Islet of Langerhans (tissue), 1 donor: ENCODE measurements around a stretch of chr10.

DNA sequence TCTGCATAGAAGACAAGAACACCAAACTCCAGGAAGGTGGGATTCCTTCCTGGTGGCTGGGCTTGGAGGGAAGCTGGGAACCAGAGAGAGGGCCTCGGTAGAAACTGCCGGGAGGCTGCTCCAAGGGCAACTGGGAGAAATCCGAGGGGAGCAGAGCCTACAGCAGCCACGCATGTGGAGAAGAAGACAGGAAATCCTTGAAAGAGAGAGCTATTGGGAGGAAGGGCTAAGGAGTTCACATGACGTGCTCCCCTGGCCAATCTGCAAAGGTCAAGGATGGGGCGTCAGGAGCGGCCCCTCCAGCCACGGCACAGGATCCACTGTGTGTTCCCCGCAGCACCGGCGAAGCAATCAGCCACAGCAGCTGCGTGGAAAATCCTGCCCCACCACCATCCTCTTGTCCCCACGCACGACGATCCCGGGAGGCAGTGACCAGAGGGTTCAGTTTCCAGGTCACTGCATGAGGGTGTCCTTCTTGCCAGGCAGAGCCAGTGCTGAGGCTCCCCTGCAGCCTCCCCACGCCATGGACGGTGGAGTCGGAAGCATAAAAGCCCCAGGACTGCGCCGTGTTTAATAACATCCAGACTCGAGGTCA is 8.7 kb upstream of the PPP2R2D start:
- RRBS = no CpG with 5 or more reads among the region's 22 CpGs

- RRBS = no CpG with 5 or more reads among the region's 12 CpGs
These were observed 38.6 kb downstream of the PPP2R2D start for GRCh38 chr10:131939491-131939801.

DNA sequence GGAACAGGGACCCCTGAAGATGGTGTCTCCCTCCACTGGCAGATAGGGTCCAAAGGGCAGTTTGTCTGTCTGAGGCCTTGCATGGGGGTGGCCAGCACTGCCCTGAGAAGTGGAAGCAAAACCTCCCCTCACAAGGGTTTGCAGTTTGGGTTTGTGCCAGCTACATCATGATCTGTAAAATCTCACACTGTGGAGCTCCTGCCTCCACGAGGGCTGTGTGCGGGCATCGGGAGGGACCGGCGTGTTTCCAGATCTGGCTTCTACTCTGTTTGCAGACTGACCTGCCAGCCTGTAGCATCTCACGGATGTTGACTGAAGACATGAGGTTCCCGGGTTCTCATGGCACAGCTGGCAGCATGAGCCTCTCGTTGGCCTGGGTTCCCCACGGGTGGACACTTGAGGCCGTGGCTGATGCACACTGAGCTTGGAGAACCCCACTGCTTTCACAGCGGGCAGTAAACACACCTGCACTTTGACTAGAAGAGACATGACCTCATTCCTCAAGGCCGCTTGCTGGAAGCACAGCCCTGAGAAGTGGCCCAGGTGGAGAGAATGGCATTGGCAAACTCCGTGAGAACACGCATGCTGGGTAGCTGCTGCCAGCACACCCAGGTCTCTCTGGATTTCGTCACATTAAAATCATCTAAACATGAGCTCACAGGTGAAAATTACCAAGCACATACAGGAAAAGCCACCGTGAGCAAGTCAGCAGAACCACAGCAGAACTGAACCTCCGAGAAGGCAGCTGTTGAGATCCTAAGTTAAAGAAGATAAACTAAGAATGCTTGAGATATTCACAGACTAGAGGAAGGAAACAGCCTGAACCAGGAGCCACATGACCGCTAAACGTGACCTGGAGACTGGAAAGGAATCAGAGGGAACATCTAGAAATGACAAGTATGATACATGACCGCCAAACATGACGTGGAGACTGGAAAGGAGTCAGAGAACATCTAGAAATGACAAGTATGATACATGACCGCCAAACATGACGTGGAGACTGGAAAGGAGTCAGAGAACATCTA is 32.6 kb downstream of the BNIP3 start:
- RRBS = 80% methylated on average over 4 of the region's 23 CpGs

- RRBS = 5% methylated on average over 14 of the region's 37 CpGs
These were observed 504 bp downstream of the BNIP3 start for GRCh38 chr10:131981176-131981661.

DNA sequence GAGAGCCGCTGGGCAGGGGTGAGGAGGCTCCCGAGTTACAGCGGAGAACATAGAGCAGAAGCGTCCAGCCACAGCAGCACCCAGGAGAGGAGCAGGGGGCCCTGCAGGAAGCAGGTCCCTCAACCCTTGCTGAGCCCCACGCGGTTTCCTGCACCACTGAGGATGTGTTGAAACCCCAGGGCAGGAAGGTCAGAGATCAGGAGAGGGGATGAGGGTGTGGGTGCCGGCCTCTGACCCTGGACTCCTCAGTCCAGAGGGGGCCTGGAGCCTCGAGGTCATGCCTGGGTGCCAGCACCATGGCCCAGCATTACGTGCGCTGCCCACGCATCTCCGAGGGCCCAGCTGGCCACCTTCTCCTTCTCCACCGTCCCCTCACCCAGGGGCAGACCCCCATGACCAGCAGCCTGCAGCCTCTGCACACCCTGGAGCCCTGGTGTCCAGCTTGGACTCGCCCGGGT is 52.2 kb downstream of the STK32C start:
- RRBS = no CpG with 5 or more reads among the region's 15 CpGs

DNA sequence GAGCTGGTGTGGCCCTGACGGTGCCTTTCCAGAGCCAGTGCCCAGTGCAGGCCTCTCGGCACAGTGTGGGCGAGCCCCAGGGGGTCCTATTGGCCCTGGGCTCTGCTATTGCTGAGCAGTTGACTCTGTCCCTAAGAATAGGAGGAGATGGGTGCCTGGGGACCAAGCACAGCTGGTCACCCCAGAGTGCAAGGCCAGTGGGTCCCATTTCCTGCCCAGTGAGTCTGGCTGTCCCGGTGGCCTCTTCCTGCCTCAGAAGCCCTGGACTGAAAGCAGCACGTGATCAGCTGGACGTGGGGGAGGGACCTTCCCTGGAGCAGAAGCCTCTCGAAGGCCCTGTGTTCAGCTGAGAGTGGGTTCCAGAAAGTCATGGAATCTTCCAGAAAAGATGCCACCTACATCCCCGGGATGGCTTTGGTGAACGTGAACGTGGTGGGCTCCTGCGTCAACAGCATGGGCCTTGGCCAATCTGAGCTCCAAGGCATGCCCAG is 42.0 kb downstream of the PWWP2B start:
- RRBS = no CpG with 5 or more reads among the region's 11 CpGs

- RRBS = 46% methylated on average over 8 of the region's 29 CpGs
These were observed 51.5 kb downstream of the PWWP2B start for GRCh38 chr10:132448203-132449133.

GRCh38 chr10:132459440-132460217 is 62.6 kb downstream of the PWWP2B start:
- RRBS = no CpG with 5 or more reads among the region's 24 CpGs

DNA sequence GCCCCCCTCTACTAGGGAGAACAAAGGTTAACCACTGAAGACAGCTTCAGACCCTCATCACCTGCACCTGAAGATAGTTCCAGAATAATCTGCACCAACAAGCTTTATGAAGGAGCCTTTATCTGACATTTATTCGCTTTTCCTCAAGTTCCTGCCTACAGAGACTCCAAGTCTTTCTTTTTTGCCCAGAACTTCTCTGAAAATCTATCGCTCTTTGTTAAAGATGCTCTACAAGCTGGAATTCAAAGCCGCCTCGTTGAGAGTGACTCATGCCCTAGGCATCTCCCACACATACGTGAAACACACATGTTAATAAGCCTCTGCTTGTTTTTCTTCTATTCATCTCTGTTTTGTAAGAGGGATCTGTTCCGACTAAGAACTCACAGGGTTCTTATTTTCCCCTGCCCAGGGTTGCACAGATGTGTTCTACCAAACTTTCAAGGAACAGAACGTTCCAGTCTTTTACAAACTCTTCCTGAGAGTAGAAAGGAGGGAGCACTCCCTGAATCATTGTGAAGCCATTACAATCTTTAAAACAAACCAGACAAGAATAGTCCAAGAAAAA is 55.6 kb upstream of the INPP5A start:
- RRBS = no CpG with 5 or more reads among the region's 7 CpGs

DNA sequence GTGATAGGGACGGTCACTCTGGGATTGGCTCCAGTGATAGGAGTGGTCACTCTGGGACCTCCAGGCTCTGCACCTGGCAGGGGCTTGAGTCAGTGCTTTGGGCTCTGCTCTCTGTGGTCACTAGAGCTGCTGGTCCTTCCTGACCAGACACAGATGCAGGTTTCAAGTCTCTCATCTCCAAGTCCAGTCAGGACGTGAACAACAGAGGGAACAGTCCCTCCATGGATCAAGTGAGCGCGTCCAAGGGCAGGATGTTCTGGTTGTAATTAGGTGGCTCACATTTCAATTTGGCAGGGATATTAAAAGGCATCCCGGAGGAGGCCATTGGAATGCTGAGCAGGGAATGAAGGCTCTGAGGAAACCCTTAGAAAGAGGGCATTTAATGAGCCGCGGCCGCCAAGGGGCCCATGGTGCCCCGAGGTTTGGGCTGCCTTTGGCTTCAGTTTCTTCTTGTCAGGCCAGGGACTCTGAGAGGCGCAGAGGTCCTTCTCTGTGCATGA is 30.9 kb upstream of the INPP5A start:
- RRBS = no CpG with 5 or more reads among the region's 10 CpGs

DNA sequence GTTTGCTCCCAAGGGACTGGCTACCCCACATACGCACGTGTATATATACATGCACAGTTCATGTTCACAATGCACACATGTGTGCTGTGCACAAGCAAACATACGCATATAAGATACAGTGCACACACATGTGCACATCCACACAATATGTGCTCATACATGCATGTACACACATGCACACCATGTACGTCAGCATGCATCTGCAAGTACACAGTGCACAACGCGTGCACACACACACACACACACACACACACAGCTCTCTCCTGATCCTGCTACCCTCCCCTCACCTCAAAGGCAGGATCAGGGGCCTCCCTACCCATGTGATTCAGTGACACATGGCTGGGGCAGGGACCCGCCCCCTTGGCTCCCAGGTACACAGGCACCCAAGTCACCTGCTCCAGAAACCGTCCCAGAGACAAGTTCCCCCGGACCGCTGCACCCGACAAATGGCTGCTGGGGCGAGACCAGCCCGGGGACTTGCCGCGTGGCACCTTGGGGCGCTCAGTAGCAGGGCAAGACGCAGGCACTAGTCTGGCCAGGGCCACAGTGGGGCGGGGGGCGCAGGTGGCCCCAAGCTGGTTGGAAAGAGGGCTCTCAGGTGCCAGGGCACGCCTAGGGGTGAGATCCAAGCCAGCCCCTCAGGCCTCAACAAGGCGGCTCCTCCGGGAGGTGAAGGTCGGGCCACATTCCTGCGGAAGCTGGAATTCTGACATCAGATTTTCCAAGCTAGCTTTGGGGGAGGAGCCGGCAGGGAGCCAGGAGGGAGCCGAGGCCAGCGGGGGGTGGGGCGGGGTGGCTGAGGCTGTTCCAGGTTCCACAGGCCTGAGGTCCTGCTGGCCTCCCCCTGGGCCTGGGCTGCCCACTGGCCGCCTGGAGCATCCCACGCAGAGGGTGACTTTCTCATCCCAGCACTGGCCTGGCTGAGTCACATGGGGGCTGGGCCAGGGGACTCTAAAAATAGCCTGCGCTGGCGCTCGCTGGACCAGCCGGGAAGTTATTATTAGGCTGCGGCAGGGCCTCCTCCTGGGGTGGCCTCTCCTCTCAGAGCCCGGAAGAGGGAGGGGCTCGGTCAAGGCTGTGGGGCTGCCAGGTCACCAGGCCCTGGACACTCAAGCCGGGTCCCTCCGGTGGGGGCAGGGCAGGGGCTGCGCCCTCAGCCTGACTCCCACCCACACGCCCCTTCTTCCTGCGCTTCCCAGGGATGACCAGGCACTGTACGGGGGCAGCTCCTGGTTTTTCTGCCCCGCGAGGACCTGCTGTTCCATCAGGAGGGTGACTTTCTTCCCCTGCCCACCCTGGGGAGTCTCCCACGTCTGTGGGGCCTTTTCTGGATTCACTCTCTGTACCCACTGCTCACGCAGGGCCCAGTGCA is 20.6 kb upstream of the INPP5A start:
- RRBS = 28% methylated on average over 14 of the region's 47 CpGs

DNA sequence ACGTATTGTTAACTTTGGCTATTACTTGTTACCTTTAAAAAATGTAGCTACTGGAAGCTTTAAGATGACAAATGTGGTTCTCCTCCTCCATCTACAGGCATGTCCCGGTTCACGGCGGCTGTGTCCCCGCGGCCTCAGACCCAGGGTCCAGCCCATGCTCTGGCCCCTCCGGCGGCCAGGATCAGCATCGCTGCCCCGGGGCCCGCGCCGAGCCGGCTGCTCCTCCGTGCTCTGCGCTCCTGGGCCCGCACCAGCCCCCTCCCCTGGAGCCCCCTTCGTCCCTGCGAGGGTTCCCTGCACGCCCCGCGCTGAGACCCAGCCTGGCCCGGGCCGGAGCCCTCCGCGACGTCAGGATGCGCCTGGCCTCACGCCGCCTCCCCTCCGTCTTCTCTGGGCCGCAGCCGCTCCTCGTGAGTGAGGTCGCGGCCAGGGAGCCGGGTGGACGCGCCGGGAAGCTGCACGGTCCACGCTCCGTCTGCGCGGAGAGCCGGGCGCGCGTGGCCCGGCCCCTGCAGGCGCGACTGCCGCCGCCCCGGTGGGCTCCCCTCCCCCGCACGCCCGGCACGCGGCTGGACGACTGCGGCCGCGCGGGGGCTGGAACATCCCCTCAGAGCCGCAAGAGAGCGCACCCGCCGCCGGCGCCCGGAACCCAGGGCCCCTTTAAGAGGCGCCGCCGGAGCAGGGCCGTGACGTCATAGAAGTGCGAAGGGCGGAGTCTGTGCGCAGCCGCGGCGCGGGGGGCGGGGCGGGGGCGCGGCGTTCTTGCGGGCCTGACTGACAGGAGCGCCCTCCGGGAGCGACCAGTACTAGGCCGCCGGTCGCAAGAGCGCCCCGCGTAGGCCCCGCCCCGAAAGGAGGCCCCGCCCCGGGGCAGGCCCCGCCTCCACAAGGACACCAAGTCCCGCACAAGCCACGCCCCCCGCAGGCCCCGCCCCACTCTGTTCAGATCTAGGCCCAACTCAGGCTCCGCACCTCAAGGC is 603 bp upstream of the INPP5A start:
- RRBS = 4% methylated on average over 35 of the region's 109 CpGs

DNA sequence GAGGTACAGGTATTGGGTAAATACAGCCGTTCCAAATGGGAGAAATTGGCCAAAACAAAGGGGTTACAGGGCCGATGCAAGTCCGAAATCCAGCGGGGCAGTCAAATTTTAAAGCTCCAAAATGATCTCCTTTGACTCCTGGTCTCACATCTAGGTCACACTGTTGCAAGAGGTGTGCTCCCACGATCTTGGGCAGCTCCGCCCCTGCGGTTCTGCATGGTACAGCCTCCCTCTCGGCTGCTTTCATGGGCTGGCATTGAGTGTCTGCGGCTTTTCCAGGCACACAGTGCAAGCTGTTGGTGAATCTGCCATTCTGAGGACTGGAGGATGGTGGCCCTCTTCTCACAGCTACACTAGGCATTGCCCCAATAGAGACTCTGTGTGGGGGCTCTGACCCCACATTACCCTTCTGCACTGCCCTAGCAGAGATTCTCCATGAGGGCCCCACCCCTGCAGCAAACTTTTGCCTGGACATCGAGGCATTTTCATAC is 61.7 kb downstream of the INPP5A start:
- RRBS = no CpG with 5 or more reads among the region's 10 CpGs

DNA sequence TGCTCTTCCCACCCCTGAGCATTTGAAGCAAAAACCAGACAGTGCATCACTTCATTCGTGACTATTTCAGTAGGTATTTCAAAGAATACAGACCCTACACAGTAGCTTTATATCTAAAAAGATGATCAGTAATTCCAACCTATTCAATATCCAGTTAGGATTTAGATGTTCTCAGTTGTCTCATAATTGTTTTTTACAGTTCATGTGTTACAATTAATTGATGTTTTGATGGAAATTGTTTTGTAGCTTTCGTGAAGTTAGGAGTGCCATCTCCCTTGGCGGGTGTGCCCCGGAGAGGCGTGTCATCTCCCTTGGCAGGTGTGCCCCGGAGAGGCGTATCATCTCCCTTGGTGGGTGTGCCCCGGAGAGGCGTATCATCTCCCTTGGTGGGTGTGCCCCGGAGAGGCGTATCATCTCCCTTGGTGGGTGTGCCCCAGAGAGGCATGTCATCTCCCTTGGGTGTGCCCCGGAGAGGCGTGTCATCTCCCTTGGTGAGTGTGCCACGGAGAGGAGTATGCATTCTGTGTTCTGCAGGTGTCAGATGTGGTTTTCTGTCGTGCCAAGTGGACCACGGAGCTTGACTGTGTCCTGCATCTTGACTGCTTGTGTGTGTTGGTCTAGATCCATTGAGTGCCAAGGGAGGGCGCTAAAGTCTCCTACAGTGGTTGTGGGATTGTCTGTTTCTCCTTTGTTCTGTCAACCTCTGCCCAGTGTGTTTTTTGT is 96.5 kb downstream of the INPP5A start:
- RRBS = 97% methylated on average over 1 of the region's 17 CpGs

- RRBS = 22% methylated on average over 5 of the region's 36 CpGs
These were observed 100.7 kb downstream of the NKX6-2 start for GRCh38 chr10:132684877-132685940.

- RRBS = no CpG with 5 or more reads among the region's 33 CpGs
These were observed 11.6 kb downstream of the NKX6-2 start for GRCh38 chr10:132774121-132775064.

GRCh38 chr10:132782409-132783652 is 3.1 kb downstream of the NKX6-2 start:
- RRBS = no CpG with 5 or more reads among the region's 42 CpGs

- RRBS = no CpG with 5 or more reads among the region's 11 CpGs
These were observed 25.1 kb upstream of the CFAP46 start for GRCh38 chr10:132967549-132967851.

GRCh38 chr10:133158798-133159390 is 1.1 kb upstream of the KNDC1 start:
- RRBS = 14% methylated on average over 1 of the region's 14 CpGs

DNA sequence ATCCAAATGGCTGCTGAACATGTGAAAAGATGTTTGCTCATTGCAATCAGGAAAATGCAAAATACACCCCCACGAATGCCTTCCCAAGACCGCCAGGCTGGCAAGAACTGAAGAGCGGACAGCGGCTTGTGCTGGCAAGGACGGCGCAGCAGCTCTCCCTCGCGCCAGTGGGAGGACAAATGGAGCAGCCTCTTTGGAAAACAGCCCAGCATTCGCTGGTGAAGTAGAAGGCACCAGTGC is 2.5 kb downstream of the KNDC1 start:
- RRBS = no CpG with 5 or more reads among the region's 9 CpGs